ENCODE measurements around the gene GALNT13.

DNA sequence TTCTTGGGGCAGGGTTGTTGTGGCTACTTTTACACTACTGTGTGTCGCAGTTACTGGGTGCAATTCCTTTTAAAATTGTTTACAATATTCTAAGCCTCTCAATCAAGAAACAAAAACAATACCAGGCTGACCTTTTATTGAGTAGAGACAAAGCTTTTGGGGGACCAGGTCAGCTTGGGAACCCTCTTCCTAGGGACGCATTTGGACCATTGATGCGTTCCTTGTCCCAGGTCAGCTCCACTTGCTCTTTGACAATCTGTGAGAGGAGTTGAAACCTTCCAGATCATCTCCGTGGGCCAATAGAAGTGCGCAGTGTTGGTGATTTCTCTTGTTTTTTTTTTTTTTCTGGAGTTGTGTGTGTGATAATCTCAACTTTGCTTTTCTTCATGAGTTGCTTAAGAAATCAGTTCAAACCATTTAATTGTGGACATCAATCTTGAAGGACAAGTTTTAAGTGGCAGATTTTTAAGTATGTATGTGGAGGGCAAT lies 2.8 kb downstream of the FMNL2 start:
- PRO-cap = no peak

GRCh38 chr2:152367967-152368622 lies 33.1 kb downstream of the FMNL2 start:
- PRO-cap = no peak

- PRO-cap = no peak
Observed at GRCh38 chr2:152394916-152395436, 60.0 kb downstream of the FMNL2 start.

- PRO-cap = no peak
Observed at GRCh38 chr2:152441393-152441961, 106.5 kb downstream of the FMNL2 start.

GRCh38 chr2:152464853-152465609 lies 130.1 kb downstream of the FMNL2 start:
- PRO-cap = no peak

DNA sequence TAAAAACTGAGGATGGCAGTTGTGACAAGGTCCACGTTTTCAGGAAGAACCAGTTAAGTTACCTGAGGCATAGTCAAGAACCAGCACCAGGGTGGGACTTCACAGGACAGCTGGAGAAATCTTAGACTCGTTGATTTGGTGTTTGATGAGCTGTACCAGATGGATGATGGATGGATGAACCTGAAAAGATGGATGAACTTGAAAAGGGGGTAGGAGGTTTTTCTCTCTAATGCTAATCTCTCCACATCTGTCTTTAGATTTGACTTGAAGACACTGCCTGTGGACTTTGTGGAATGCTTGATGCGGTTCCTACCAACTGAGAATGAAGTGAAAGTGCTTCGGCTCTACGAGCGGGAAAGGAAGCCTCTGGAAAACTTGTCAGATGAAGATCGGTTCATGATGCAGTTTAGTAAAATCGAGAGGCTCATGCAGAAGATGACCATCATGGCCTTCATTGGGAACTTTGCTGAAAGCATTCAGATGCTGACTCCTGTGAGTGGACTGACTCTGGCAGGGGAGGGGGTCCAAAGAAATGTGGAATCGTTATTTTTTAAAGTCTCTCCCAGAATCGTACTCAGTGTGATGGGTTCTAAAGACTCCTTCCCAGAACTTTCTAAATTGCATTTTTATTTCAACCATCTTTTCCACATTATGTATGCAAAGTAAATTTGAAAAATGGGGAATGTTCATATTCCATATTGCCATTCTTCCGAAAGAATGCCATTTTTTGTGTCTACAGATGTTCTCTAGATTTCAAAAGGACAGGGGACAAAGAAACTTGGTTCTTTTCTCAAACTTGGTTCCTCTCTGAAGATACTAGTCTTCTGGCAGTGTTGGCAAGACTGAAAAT lies 89.0 kb downstream of the PRPF40A start:
- PRO-cap = no peak

- PRO-cap = no peak
Observed at GRCh38 chr2:152647398-152648348, 69.6 kb downstream of the PRPF40A start.

GRCh38 chr2:152715620-152716304 lies 1.5 kb downstream of the PRPF40A start:
- PRO-cap = no peak

GRCh38 chr2:153079337-153079692 lies 360.9 kb downstream of the ARL6IP6 start:
- PRO-cap = no peak

DNA sequence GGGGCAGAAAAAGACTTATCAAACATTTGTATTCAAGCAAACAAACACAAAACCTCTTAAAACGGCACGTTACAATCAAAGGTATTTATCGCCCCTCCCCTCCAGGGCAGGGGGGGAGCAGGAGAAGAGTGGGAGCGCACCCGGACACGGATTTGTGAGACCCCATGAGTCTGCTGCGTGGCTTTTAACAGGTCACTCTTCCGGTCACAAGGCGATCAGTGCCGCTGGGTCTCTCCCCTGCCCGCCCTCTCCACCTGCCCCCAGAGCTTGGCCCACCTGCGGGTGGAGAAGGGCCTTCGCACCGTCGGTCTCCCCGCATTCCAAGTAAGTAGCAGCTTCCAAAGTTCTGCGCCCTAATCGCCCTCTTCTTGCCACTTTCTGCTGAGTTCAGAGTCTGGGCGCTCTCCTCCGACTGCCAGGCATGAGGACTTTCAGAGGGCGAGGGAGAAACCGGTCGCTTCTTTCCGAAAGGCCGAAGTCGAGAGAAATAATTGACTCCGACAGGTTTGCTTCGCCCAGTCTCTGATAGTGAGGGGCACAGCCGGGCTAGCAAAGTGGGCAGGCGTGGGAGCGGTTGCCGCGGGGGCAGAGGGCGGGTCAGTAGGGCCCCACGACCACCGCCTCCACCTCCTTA lies 806 bp downstream of the RPRM start:
- PRO-cap = bidirectional peak, plus-strand start at position 263 of the sequence, minus-strand start at position 159 of the sequence

GRCh38 chr2:153871498-153872444 lies at the start of gene GALNT13:
Gene GALNT13 (plus strand): TSS chr2:153871922.
- PRO-cap = bidirectional peak, plus-strand start at chr2:153871926, minus-strand start at chr2:153871630; unidirectional peak, plus-strand start at chr2:153871950; bidirectional peak, plus-strand start at chr2:153872137, minus-strand start at chr2:153872109

- PRO-cap = bidirectional peak, plus-strand start at chr2:154698013, minus-strand start at chr2:154697980; bidirectional peak, plus-strand start at chr2:154698402, minus-strand start at chr2:154698135
Observed at GRCh38 chr2:154697833-154698465, 546 bp upstream of the KCNJ3 start.

DNA sequence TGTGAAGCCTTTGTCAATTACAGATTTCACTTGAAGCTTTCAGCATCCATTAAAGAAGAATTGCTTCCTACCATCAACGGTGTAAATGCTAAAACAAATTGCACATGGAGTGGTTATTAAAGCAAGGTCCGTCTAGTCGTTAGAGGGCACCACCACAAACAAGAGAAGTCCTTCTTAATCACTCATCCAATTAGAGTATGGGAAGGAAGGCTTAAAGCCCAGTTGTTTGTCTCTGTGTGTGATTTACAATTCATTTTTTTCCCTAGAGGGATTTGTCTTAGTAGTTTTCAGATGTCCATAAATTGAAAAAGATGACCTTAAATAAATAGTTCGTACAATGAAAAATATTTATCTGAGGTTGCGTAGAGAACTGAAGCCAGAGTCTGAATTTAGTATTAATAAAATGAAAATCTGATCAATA lies 1.7 kb downstream of the KCNJ3 start:
- PRO-cap = no peak

- PRO-cap = no peak
Observed at GRCh38 chr2:156091426-156092666, 240.7 kb downstream of the NR4A2 start.

- PRO-cap = no peak
Observed at GRCh38 chr2:156323254-156323833, 9.2 kb downstream of the NR4A2 start.

- PRO-cap = no peak
Observed at GRCh38 chr2:156323834-156324501, 8.6 kb downstream of the NR4A2 start.

GRCh38 chr2:156329495-156330421 lies 2.8 kb downstream of the NR4A2 start:
- PRO-cap = no peak

DNA sequence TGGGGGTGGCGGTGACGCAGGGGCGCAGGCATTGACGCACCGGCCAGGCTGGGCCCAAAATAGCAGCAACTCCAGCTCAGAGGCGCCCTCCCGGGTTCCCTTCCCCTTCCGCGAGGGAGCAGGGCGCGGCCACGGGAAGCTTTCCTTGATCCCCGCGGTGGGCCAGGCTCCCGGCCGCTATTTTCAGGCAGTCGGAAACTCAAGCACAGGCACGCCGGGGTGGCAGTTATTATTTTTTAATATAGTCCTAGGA lies 2.1 kb upstream of the NR4A2 start:
- PRO-cap = bidirectional peak, plus-strand start at position 177 of the sequence, minus-strand start outside the sequence

DNA sequence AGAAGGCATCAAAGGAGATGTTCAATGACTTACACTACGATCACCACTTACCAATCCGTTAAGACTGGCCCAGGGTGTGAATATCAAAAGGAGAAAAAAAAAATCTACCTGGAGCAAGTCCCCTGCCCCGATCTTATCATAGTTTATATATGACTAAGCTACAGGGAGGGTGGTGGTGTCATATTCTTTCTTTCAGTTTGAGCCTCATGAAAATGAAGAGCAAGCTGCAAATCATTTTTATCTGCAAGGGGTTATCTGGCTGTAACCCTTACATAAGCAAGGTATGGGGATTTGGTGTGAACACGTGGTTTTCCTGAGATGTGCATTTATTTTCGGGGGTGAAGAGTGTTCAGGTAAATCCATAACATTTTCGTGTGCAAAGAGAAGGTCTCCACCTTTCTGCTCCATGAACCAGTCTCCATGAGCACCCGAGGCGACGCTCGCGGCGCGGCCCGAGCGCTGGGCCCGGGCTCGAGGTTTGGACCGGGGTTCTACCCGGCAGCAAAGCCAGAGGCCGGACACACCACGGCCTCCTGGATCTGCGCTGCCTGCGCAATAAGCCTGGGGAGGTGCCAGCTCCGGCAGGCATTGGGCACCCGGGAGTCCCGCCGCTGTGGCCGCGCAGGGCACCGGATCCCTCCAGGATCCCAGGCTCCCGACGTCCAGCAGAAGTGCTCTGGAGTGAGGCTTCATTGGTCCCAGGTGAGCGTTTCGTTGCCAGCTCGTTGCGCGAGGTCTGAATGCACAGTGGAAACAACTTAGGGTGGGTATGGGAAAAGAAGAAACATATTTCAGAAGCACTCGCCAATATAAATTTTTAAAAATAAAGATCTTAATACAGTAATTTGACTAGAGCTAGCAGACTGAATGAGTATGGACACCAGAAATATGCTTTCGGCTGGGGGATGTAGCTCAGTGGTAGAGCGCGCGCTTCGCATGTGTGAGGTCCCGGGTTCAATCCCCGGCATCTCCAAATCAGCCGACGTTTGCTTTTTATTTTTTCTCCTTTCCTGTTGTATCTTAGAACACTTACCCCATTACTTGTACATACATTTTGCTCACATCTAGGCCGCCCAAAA lies 36.0 kb upstream of the GPD2 start:
- PRO-cap = unidirectional peak, minus-strand start at position 557 of the sequence; bidirectional peak, plus-strand start at position 897 of the sequence, minus-strand start at position 678 of the sequence

DNA sequence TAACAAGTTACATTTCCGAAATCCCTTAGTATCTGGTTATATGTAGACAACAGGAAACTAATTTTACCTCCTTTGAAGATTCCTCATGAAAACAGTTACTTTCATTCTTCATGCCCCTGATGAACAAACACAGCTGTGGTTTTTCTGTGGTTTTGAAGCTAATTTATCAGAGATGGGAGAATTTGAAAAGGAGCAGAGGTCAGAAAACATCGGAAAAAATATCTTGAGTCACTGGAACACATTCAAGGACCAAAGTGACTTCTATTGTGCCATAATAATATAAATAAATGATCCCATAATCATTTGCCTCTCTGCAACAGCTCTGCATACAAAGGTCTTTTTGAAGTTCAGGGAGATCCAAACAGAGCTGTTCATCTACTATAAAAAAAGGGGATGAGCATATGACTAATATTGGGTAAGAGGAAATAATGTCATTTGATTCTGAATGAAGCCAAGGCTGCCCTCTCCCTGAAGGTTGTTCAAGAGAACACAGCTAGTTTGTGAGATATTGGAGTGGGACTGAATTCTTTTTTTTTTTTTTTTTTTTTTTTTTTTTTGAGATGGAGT lies 201.3 kb upstream of the GALNT5 start:
- PRO-cap = no peak

Measured in progenitor cell of endocrine pancreas (in vitro differentiated cells).